Thoracic aorta endothelial cell (primary cell): ENCODE measurements around the gene AMBP.

DNA sequence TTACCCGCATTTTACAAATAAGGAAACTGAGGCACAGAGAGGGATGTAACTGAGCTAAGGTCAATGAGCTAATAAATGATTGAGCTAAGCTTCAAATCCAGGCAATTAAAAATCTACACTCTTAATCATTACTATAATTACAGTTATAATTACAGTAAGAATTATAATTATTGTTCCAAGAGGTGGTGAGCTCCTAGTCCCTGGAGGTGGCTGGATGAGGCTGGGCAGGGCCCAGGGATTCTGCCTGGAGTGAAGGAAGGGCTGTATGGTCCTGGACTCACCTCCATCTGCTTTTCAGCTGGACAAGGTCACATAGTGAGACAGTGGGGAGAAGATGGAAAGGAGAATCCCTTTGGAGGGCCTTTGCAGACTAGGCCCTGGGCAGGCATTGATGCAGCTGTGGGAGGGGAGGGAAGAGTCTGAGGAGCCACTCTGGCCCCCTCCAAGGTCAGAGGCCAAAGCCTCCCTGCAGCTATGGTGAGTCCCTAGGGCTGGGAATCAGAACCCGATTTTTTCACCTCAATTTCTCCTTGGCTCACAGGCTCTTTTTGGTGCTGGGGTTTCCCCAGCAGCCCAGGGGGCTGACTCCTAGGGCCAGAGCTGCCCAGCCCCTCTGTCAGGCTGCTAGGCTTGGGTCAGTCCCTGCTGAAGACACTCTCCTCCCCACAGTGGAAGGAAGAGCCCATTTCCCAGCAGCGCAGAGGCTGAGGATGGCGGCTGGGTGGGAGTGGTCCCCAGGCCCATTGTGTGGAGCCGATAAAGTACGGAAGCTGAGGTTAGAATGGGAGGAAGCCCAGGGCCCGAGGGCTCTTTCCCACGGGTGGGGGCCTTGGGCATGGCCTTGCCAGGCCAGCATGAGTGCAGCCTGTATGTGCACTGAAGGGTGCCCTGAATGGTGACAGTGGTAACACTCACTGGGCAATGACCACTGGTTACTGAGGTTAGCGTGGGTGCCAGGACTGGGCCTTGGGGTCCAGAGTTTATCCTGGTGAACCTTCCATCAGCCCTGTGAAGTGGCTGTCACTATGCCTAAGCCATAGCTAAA, 125.6 kb downstream of the RGS3 start:
- CAGE, long polyA plus RNA: no peak

GRCh38 chr9:113614722-113615444, 151.4 kb downstream of the RGS3 start:
- CAGE, long polyA plus RNA: no peak

GRCh38 chr9:113620126-113621114, 156.9 kb downstream of the RGS3 start:
- CAGE, long polyA plus RNA: no peak

DNA sequence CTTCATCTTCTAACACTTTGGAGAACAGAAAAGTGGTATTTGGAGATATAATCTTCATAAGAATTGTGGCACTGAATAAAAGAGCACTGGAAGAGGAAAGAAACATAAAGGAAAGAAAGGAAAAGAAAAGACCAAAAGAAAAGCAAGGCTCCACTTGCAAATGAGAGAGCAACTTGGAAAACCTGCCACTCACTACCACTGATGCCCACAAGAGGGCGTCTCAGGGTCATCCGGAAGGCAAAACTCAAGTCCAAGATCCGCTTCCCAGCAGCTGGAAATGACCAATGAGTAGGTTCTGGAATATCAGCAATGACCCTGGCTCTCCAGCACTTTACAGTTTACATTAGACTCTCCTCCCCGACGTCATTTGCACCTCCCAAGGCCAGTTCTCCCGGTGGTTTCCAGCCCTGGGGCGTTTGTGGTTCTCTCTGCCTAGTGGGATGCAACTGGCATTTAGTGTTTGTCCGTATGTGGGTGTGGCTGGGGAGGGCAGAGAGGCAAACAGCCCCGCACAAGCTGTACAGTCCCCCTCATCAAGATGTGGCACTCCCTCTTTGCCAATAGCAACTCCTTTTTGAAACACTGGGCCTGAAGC, 193.8 kb upstream of the ZNF618 start:
- CAGE, long polyA plus RNA: no peak

- CAGE, long polyA plus RNA: no peak
These were observed 85.6 kb downstream of the AMBP start for GRCh38 chr9:113992525-113992969.

DNA sequence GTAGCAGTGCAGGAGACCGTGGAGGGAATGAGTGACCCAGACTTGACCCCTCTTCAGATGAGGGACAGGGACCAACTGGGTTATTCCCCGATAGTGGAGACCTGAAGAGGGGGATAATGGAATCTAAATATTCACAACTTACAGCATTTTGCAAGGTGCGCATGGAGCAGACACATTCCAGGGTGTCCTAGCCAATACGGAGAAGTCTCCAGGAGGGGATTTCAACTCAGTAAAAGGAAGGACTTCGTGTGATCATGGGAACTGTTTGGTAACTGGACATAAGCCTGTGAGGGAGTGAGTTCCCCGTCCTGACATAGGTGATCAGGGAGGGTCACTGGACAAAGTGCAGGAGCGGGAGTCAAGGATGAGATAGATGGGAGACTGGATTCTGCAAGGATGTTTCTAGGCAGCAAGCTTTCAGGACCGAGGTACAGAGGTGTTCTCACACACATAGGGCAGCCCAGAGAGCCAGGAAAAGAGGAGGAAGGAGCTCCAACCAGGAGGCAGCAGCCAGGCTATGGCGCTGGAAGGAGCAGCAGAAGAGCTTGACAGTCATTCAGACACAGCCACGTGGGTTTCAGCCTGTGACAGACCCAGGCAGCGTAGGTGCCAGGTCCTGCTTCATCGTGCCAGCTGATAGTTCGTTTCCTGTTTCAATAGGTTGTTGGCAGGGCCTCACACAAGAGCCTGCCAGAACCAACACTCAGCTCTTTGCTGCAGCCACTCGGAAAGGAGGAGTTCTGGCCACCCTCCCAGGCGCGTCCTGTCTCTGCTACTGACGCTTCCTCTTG, 84.2 kb downstream of the AMBP start:
- CAGE, long polyA plus RNA: no peak

- CAGE, long polyA plus RNA: no peak
These were observed at the start of gene AMBP for GRCh38 chr9:114077906-114078848. AMBP (minus strand) TSS chr9:114078300.

DNA sequence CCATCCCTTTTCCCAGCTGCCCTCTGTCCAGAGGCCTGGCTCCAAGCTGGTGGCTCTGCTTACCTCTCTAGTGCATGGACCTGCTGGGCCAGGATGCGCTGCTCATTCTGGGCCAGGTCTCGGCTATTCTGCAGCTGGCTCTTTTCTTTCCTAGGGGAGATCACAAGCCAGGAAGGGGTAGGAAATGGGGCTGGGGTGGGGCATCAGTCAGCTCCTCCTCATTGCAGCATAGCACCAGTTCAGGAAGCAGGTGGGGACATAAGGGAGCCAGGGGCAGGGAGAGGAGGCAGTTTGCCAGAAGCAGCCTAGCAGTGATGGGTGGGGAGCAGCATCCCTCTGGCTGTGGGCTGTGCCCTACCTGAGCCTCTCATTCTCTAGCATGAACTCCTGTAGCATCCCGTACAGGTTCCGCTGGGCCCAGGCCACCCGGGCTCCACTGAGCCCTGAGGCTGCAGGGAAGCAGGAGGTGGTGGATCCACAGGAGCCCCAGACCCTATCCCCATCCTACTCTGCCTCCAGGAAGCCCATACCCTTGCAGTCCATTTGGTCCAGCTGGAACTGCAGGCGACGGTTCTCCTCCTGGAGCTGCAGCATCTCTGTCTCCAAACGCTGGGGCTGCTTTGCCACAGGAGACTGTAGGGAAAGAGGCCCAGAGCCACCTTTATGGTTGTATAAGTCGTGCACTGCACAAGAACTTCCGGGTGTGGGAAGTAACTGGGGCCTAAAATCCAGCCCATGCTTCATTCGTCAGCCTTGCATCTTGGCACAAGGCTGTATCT, 5.1 kb downstream of the KIF12 start:
- CAGE, long polyA plus RNA: no peak

DNA sequence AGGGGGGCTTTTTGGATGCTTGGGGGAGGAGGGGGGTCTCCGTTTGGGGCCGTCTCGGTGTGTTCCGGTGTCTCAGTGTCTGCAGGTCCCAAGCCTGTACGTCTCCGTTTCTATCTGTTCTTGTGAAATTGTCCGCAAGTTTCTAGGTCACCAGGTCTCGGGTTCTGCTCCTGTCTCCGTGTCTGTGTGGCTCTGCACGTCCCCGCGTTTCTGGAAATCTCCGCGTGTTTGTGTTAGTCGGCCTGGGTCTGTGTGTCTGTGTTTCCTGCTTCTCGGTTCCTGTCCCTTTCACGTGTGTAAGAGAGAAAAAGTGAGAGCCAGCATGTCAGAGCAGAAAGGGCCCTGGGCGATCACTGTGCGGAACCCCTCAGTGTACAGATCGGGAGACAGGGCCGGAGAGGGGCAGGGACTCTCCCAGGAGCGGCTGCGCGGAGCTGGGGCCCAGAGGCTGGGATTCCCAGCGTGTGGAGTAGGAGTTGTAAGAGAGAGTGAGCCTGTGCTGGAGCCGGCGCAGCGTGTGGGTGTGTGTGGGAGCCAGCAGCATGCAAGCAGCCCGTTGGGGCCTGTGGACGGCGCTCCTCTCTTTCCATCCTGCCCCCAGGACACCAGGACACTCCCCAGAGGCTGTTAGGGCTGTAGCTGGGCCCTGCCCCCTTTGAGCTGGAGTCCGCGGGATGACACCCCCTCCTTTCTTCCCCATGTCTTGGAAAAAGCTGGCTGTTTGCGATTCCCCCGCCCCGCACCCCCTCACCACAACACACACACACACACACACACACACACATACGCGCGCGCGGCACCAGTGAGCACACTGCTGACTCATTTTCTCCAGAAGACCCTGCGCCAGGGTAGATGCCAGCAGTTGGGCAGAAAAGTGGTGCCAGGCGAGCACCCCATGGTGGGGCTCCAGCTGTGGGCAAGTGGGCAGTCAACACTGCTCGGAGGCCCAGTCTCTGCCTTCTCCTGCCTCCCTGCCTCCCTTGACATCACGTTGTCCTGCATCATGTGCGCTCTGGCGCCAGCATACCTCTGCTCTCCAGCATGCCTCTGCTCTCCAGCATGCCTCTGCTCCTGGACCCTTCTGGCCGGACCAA, 1.3 kb downstream of the COL27A1 start:
- CAGE, long polyA plus RNA: no peak

- CAGE, long polyA plus RNA: no peak
These were observed 51.9 kb downstream of the COL27A1 start for GRCh38 chr9:114207017-114207932.

DNA sequence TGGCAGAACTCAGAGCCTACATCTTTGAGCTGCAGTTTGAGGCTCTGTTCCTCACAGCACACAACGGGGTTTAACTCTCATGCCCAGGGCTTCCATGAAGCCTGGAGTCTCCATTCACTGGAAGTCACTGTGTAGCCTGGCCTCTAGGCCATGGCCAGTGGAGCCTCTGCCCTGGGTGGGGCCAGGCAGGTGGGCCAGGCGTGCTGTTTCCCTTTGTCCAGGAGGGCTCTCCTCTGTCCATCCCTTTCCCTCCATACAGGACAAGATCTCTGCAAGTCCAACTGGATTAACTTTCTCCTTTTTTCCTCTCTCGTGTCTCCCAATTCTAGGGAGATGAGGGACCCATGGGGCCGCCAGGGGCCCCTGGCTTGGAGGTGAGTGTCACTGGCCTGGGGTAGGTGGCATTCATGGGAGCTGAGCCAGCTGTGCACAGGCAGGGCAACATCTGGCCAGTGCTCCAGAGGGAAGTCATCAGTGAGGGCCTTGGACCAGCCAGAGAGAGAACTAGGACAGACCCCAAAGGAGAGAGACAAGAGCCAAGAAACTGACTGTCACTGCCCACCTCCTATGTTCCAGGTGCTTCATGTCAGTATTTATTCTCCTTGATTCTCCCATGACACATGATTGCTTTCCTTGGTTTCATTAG, 80.9 kb upstream of the ORM1 start:
- CAGE, long polyA plus RNA: no peak

- CAGE, long polyA plus RNA: no peak
These were observed 57.8 kb upstream of the ORM1 start for GRCh38 chr9:114264784-114265728.

DNA sequence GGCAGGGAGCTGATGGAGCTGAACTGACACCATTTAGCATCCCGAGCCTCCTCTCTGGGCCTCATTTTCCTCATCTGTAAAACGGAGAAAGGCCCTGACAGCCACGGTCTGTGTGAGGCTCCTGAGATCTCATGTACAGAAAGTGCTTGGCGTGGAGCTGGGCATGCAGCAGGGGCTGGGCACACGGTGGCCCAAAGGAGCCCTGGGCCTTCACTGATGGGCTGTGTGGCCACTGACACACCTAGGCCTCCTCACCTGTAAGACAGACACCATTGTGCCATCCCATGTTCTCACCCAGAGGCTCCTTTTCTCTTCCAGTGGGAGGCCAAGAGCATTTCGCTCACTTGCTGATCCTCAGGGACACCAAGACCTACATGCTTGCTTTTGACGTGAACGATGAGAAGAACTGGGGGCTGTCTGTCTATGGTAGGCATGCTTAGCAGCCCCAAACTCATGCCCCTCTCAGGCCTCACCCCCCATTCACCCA, 1.6 kb downstream of the ORM1 start:
- CAGE, long polyA plus RNA: no peak

DNA sequence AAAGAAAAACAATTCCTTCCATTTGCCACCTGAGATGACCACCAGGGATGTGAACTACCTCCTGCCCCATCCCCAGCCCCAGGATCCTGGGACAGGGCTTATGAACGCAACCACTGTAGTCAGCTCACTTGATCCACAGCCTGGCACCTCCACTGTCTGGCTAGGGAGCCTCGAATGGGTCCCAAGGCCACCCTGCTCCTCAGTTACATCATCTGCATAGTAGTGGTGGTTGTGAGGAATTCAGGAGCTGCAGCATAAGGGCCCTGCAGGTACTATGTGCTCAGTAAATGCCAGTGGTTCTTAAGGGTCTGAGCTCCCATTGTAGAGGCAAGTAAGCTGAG, 2.8 kb downstream of the ORM2 start:
- CAGE, long polyA plus RNA: no peak

- CAGE, long polyA plus RNA: no peak
These were observed 6.6 kb downstream of the ORM2 start for GRCh38 chr9:114335919-114337031.

- CAGE, long polyA plus RNA: no peak
These were observed 10.6 kb downstream of the ORM2 start for GRCh38 chr9:114340056-114340902.

DNA sequence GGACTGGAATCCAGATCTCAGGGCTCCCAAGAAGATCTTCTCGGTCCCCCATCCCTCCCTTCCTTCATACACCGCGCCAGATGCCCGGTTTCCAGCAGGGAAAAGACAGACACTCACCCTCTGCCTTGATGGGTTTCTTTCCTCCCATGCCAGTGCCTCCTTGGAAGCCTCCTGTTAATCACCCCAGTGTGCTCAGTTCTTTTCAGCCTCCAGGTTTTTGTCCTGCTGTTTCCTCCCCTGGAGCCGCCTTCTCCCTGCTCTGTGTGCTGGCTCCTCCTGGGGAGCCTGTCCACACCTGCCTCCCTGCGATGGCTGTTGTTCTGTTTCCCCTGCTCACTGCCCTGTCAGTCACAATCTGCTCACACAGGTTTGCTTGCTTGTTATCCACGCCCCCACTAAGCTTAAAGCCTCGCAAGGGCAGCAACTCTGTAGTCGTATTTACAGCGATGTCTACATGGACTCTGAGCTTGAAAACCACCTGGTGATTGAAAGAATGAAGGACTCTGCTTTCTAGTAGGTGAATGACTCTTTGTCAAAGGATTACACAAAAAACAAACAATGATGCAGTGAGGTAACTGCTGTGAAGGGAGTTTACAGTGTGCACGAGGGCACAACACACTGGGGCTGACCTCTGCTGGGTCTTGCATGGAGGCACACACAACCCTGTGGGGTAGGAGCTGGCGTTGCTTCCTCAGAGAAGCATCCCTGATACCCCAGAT, 39.5 kb upstream of the TEX48 start:
- CAGE, long polyA plus RNA: no peak

DNA sequence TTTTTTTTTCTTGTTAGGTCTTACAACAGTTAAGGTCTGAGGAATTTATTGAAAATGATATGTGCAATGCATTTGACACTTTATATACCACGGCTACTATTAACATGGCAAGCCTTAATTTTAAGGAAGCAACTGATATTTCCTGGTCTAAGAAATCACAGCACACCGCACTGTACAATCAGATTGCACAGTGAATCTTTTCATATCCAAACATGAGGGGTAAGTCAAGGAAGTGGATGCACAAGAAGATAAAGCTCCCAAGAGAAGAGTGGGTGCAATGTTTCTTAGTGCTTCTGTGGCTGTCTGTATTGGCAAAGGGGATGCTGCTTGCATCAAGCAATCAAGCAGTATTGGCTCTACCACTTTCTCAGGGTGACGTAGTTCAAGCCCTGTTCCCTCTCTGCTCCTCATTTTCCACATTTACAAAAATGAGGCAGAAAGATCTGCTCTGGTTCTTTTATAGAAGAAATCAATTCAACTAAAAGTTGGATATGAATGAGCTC, 2.4 kb downstream of the TNFSF8 start:
- CAGE, long polyA plus RNA: no peak

- CAGE, long polyA plus RNA: no peak
These were observed 754 bp downstream of the TNC start for GRCh38 chr9:115117150-115117656.

- CAGE, long polyA plus RNA: no peak
These were observed 163.9 kb upstream of the TNC start for GRCh38 chr9:115281861-115282346.